Measurements from ENCODE around the genes VPS4B, SERPINB3, SERPINB7 and SOCS6.

- PRO-cap, 3 experiments = peak in 2 of 3 experiments; most common plus-strand start chr18:63155255 (in 1); most common minus-strand start chr18:63155229 (in 1)
- RRBS = no CpG with 5 or more reads among the region's 29 CpGs
Measured at GRCh38 chr18:63154742-63155797, 164.5 kb downstream of the BCL2 start.

GRCh38 chr18:63165167-63166174 is 154.1 kb downstream of the BCL2 start:
- PRO-cap, 3 experiments = no peak in any of the 3 experiments
- RRBS = no CpG with 5 or more reads among the region's 12 CpGs

- PRO-cap, 3 experiments = peak in 1 of 3 experiments; most common plus-strand start chr18:63178011 (in 1)
- RRBS = no CpG with 5 or more reads among the region's 12 CpGs
Measured at GRCh38 chr18:63177614-63178199, 141.9 kb downstream of the BCL2 start.

GRCh38 chr18:63205159-63206146 is 114.1 kb downstream of the BCL2 start:
- PRO-cap, 3 experiments = no peak in any of the 3 experiments
- RRBS = no CpG with 5 or more reads among the region's 12 CpGs

DNA sequence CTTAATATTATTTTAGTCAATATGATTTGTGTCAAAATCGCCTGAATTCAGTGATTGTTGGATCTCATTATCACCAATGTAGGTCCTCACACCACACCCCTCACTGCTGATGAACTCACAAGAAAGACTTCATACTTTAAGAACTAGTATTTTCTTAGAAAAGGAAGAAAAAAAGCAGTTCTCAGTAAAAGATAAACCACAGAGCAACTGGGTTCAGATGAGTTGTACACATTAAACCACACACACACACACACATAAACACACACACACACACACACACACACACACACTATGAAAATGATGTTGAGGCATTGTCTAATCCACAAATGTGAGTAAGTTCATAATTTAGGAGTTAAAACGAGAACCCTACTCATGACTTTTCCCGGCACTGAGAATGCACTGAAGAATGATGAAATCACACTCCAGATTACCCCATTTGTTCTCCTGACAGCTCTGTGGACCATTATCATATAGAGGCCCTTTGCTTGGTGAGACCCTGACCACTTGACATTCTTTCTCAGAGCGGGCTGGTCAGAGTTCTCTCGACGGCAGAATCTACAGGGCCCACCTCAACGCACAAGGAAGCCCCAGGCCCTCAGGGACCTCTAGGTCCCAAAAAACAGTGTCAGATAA is 106.2 kb downstream of the BCL2 start:
- PRO-cap, 3 experiments = no peak in any of the 3 experiments
- RRBS = no CpG with 5 or more reads among the region's 7 CpGs

DNA sequence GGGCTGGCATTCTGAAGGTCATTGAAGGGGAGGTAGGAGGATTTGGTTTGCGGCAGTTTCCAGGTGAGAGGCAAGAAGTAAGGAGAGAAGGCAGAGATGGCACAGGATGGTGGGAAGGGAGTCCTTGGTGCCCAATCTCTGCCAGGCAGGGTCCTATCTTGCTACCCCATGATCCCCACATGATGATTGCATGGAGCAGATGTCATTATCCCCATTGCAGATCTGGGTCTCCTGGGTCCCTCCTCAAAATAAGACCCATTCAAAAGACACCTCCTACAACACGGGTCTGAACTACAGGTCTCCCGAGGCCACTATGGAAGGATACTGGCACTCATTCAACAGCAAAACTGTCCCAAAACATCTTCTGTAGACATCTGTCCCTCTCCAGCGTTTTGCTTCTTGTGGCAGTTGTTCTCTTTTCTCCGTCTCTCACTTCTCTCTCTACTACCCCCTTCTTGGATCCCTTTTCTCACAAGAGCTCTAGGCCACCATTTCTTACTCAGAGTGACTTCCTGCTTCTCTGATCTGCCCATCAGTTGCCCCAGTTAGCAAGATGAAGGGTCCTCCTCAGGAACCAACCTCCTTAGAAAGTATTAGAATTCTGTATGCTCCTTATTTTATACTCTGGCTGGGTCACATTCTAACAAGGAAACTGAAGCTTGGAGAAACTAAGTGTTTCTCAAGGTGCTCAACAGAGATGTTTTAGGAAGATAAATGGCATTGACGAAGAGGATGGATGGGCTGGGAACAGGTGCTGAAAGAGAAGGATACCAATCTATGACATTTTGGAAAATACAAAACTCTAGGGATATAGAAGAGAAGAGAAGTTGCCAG is 32.7 kb downstream of the BCL2 start:
- PRO-cap, 3 experiments = no peak in any of the 3 experiments
- RRBS = no CpG with 5 or more reads among the region's 6 CpGs

- PRO-cap, 3 experiments = no peak in any of the 3 experiments
- RRBS = no CpG with 5 or more reads among the region's 5 CpGs
Measured at GRCh38 chr18:63316728-63317563, 2.6 kb downstream of the BCL2 start.

DNA sequence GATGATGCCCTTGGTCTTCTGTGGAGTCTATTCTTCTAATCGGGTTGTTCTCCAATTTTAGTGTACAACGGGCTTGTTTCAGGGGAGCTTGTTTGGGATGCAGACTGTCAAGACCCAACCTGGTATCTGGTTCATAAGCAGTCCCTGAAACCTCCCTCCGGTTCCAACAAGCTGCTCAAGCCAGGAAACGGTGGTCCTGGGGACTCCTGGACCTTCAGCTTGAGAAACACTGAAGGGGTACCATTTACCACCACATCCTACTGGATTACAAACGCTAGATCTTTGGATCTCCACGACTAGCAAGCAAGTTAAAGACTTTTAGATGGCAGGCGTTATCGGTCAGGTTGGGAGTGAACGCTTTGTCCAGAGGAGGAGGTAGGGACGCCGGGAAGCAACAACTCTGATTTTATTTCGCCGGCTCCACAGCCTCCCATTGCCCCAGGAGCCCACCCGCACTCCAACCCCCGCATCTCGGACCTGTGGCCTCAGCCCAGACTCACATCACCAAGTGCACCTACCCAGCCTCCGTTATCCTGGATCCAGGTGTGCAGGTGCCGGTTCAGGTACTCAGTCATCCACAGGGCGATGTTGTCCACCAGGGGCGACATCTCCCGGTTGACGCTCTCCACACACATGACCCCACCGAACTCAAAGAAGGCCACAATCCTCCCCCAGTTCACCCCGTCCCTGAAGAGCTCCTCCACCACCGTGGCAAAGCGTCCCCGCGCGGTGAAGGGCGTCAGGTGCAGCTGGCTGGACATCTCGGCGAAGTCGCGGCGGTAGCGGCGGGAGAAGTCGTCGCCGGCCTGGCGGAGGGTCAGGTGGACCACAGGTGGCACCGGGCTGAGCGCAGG is 1.8 kb downstream of the BCL2 start:
- PRO-cap, 3 experiments = no peak in any of the 3 experiments
- RRBS = 12% methylated on average over 4 of the region's 43 CpGs

DNA sequence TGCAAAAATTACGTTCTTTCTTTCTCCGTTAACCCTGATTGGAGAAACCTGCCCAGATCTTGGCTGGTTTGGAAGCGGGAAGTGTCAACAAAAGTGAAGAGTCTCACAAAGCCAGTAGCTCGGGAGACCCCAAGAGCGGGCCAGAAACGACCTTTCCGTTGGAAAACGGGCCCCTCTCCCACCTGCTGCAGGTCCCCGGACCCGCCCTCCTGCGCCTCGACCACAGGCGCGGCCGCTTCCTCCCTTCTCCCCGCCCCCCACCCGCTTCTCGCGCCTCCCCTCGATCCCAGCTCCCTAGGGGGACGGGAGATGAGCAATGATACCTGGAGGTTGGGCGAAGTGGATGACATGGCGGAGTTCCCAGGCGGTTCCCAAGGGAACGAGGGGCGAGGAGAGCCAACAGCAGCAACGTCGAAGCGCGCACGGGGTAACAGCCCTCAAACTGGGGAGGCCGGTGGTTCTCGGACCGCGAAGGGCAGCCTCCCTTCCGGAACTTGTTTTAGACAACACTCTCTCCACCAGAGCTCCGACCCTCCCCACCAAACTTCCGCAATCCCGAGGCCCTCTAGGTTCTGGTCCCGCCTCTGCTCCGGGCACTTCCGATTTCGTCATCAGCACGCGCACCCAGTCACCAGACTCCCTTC is at the start of gene VPS4B:
VPS4B (minus strand) TSS at position 567 of the 644 bp plus-strand sequence.
- PRO-cap, 3 experiments = peak in 3 of 3 experiments; most common plus-strand start position 374 of the sequence (in 2); most common minus-strand start position 211 of the sequence (in 1)
- RRBS = under 1% methylated on average over 11 of the region's 45 CpGs

GRCh38 chr18:63472422-63472834 is 4.3 kb upstream of the SERPINB5 start:
- PRO-cap, 3 experiments = no peak in any of the 3 experiments
- RRBS = no CpG with 5 or more reads among the region's 5 CpGs

DNA sequence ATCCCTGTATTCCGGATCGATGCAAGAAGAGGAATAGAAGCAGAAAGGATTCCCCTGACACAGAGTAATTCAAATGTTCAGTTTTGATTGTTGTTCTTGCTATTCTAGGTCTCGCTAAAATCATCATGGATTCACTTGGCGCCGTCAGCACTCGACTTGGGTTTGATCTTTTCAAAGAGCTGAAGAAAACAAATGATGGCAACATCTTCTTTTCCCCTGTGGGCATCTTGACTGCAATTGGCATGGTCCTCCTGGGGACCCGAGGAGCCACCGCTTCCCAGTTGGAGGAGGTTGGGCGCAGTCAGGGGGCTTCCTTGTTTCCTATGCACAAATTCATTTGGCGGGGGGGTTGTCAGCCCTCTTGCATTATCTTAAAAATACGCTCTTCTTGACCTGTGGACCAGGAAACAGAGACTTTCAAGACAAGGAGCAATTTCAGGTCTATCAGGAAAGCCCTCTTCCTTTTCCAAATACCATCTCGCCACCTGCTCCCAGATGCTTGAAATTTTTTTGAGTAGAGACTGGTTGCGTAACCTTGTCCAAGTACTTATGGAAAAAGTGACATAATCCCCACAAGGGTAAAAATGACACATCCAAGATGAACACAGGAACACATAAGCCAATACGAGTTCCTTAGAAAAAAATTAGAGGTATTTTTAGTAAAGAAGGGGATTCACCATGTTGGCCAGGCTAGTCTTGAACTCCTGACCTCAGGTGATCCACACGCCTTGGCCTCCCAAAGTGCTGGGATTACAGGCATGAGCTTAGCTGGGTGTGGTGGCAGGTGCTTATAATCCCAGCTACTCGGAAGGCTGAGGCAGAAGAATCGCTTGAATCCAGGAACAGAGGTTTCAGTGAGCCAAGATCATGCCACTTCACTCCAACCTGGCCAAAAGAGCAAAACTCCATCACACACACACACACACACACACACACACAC is 1.7 kb downstream of the SERPINB13 start:
- PRO-cap, 3 experiments = no peak in any of the 3 experiments
- RRBS = 77% methylated on average over 1 of the region's 17 CpGs

DNA sequence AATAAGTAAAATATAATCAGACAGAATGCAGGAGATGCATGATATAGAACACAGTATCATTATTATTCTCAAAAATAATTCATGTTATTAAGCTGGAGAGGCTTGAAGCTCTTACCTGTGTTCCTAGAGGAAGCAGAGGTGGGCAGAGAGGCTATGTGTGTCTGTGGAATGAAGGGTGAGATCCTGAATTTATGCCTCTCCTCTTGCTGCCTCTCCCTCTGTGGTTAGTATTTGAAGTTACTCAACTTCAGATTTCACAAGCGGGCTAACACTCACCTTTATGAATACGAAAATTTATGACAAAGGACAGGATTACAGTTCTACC is at the start of gene SERPINB3:
SERPINB3 (minus strand) TSS at position 163 of the 325 bp plus-strand sequence.
- PRO-cap, 3 experiments = no peak in any of the 3 experiments
- RRBS = no CpG with 5 or more reads among the region's 2 CpGs

DNA sequence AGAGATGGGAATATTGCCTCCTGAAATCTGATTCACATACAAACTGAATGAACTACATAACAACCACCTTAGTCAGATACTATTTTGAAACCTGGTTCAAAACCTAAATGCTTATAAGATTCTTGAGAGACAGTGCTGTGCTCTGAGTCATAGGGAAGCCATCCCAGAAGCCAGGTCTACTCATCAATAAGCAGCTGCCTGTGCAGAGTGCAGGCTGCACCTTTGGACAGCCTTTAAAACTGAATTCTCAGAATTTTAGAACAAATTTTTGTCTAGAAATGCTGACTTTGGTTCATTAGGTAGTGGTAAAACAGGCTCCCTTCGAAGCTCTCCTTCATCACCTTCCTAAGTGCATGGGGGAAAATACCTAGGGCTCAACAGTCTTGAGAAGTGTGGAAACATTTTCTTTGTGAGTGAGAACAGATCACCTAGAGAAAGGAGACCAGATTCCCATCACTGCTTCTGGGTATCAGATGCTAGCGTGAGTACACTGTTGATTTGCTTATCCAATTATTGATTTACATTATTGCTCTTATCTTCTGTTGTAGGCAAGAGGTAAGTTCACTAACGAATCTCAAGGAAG is at the start of gene SERPINB7:
SERPINB7 (plus strand) TSS at position 183 of the 583 bp plus-strand sequence.
- PRO-cap, 3 experiments = no peak in any of the 3 experiments
- RRBS = no CpG with 5 or more reads among the region's 3 CpGs

GRCh38 chr18:63936547-63936954 is 12.6 kb upstream of the HMSD start:
- PRO-cap, 3 experiments = no peak in any of the 3 experiments
- RRBS = 7% methylated on average over 6 of the region's 29 CpGs

- PRO-cap, 3 experiments = no peak in any of the 3 experiments
- RRBS = no CpG with 5 or more reads among the region's 4 CpGs
Measured at GRCh38 chr18:67517450-67517815, 913 bp upstream of the DSEL start.

- PRO-cap, 3 experiments = no peak in any of the 3 experiments
- RRBS = no CpG with 5 or more reads among the region's 2 CpGs
Measured at GRCh38 chr18:68722579-68722983, 7.7 kb upstream of the TMX3 start.

DNA sequence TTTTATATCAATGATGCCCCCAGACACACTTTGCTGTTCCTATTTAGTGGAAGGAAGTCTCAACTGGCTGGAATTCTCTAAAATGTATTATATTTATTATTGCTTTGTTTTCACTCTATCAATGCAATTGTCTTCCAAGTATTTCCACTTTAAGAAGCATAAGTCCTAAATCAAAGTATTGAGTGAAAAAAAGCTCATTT is 33.4 kb upstream of the DOK6 start:
- PRO-cap, 3 experiments = no peak in any of the 3 experiments

DNA sequence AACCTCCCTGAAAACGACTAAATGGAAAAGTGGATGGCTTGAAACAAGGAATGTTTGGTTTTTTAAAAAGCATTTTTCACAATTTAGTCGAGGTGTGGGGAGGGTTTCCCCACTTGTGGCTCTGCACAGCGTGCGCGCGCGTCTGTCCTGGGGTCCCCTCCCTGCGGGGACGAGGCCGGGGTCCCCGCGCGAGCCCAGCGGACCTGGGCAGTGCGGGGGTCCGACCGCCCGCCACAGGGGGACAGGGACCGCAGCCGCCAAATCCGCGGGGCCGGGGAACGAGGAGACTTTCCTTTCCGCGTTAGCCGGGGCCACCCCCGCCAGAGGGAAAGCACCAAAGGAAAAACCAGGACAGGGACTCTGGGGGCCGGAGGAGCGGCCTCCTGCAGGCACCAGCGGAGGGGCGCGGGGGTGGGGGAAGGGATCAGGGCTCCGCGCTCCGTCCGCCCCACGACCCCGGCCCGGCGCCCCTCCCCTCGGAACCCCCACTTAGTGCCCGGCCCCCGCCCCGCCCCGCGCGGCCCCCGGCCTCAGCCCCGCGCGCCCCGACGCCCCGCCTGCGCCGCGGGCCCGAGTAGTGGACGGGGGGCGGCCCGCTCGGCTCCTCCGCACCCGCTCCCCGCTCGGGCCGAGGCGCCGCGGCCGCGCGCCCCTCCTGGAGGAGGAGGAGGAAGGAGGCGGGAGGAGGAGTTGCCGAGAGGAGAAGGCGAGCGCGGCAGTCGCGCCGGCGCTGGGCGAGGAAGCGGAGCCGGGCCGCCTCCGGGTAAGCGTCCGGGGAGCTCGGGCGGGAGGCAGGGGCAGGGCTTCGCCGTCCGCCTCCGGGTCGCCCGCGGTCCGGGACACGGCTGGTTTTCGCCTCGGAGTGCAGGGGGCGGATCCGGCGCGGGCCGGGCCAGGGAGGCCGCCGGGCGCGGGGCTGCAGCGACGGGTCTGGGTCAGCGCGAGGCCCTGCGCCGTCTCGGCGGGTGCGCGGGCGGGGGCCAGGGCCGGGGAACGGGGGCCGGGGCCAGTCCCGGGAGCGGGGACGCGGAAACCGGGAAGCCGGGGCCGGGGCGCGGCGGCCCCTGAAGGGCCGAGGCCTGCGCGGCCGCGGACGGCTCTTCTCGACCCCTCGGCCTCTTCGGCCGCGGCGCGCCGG is at the start of gene SOCS6:
SOCS6 (plus strand) TSS at position 718 of the 1,138 bp plus-strand sequence.
- PRO-cap, 3 experiments = peak in 3 of 3 experiments; most common plus-strand start position 718 of the sequence (in 3); most common minus-strand start position 621 of the sequence (in 3)
- RRBS = 2% methylated on average over 64 of the region's 150 CpGs

DNA sequence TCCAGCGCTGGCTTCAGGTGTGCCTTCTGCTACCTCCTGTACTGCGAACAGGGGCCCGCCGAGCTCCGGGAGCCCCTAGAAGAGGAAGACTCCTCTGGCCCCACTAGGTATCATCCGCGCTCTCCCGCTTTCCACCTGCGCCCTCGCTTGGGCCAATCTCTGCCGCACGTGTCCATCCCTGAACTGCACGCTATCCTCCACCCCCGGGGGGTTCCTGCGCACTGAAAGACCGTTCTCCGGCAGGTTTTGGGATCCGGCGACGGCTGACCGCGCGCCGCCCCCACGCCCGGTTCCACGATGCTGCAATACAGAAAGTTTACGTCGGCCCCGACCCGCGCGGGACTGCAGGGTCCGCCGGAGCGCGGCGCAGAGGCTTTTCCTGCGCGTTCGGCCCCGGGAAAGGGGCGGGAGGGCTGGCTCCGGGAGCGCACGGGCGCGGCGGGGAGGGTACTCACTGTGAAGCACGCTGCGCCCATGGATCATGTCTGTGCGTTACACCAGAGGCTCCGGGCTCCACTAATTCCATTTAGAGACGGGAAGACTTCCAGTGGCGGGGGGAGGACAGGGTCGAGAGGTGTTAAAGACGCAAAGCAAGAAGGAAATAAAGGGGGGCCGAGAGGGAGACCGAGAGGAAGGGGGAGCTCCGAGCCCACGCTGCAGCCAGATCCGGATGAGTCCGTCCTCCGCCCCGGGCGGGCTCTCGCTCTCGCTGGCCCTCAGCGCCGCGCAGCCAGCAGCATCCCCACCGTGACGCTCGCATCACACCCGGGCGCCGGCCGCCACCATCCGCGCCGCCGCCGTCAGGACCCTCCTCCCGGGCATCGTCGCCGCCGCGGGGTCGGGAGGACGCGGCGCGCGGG is 748 bp downstream of the NETO1 start:
- PRO-cap, 3 experiments = no peak in any of the 3 experiments
- RRBS = 2% methylated on average over 54 of the region's 95 CpGs

DNA sequence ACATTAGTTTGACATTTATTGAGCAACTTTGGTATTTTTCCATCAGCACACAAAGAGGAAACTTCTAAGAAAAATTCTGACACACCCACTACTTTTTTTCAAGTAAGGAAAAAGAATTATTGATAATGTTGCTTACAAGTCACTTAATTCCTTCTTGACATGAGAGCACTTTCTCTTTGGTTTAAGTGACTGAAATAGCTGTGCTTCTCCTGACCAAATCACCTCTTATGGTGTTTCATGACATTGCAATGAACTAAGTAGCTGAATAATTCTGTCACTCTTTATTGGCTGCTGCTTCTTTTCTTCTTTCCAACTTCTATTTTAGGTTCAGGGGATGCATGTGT is 447.5 kb upstream of the NETO1 start:
- PRO-cap, 3 experiments = no peak in any of the 3 experiments

Data from breast (tissue), 4 donors.